Aortic smooth muscle cell (primary cell): ENCODE measurements around a stretch of chr13.

DNA sequence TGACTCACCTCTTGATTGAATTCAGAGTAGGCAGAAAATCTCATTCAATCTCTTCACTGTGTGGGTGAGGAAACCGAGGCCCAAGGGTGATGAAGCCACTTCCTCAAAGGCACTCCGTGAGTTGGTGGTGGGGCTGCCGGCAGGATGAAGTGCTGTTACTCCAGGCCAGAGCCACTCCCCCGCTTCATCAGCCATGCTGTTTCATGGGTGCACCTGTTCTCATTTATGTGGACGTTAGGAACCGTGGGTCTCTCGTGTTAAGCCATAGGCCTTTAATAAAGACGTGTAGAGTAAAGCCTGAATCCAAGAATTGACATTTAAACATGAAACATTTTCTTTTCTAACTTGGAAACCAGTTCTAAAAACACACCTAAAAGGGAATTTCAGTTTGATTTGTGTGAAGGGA, 13.3 kb downstream of the ING1 start:
- RRBS = no CpG with 5 or more reads among the region's 8 CpGs

GRCh38 chr13:110954877-110955613, 40.2 kb upstream of the ANKRD10 start:
- RRBS = no CpG with 5 or more reads among the region's 14 CpGs

DNA sequence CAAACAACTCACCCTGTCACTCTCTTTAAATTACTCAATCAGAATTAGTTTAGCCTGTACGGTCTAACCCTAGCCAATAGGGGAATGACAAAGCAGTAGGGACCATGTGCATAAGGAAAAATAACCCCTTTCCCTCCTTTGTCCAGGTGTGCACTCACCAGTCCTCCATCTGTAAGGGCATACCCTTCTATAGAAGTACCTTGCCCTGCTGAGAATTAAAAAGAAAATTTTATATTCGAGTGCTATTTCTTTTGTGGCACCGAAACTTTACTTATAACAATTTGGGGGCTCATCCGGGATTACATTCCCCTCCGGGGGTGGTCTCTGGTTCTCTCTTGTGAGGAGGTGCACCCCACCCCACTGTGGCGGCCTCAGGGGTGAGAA, 50.7 kb upstream of the ANKRD10 start:
- RRBS = no CpG with 5 or more reads among the region's 6 CpGs

GRCh38 chr13:111153065-111153806, 38.1 kb downstream of the ARHGEF7 start:
- RRBS = 1% methylated on average over 31 of the region's 66 CpGs

- RRBS = no CpG with 5 or more reads among the region's 6 CpGs
Measured at GRCh38 chr13:111184100-111184289, 68.9 kb downstream of the ARHGEF7 start.

GRCh38 chr13:111203620-111204388, 88.7 kb downstream of the ARHGEF7 start:
- RRBS = no CpG with 5 or more reads among the region's 11 CpGs

GRCh38 chr13:111232346-111232796, 88.1 kb upstream of the TEX29 start:
- RRBS = no CpG with 5 or more reads among the region's 7 CpGs

- RRBS = no CpG with 5 or more reads among the region's 15 CpGs
Measured at GRCh38 chr13:111278022-111278782, 42.2 kb upstream of the TEX29 start.

DNA sequence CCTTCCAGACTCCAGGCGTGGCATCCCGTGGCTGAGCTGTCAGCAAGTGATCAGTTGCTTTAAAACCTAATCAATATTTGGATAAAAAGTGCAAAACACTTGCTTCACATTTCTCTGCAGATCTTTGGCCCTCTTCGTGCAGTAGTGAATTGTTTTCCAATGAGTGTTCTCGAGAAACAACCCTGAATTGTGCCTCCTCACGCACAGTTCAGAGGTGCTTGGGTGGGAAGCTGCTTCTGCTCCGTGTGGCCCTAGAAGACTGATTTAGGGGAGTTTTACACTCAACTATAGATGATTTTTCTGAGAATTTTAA, 39.8 kb upstream of the TEX29 start:
- RRBS = no CpG with 5 or more reads among the region's 6 CpGs

- RRBS = no CpG with 5 or more reads among the region's 7 CpGs
Measured at GRCh38 chr13:111302501-111302700, 18.0 kb upstream of the TEX29 start.

DNA sequence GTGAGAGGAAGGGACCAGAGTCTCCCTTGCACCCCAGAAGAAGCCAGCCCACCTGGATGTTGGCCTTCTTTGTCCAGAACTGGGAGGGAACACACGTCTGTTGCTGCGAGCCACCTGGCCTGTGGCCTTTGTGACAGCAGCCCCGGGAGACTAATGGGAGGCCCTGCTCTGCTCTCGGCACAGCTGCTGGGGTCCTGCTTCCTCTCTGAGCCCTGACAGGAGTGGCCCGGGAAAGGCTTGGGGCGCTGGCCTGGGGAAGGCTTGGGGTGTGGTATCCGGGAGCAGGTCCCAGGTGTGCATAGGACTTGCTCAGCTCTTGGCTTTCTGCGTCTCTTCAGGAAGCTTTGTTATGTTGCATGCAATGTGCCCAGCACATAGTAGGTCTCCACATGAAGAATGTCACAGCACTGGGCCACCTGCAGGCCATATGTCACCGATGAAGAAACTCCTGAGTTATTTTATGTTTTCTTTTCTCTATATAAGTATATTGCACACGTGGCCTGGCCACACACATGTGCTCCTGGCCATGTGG, 162.9 kb downstream of the TEX29 start:
- RRBS = 27% methylated on average over 5 of the region's 10 CpGs

DNA sequence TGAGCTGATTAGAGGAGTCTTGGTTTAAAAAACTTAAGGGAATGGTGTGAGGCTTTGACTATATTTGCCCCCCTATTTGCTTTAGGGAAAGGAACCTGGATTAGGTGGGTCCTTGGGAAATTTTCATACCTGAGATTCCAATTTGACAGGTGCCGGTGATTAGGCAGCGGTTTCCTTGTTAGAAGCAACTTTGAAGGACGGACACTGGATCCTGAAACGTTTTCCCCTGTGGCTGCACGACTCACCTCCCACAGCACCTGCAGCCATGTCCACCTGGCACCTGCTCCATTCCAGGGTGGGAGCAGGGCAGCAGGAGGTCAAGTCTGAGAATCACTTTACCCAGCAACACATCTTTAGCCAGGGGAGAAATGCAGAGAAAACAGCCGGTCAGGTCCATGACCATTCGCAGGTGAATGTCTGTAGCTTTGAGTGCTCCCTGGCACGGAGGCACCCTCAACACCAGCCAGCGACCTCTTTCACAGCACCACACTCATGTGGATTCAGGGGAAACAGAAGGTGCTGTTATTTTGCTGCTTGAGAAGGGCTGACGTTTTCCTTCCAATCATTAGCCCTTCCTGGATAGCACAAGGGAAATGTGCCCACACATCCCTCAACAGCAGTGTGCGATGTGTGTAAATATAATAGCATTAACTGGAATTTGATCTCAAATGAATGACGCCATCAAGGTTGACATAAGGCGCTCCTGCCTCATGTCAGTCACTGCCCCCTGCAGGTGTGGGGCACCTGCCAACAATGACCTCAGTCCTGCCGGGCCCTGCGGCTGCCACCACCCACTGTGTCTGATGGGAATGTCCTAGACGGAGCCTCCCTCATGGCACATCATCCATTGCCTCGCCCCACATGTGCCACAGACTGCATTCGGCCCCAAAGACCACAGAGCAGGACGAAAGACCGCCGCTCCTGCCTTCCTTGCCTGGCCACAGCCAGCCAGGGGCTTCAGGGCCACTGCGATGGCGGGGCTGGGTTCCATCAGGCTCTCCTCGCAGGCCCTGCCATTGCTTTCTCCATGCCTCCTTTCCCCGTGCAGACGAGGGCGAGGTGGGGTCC, 146.3 kb downstream of the SOX1 start:
- RRBS = no CpG with 5 or more reads among the region's 27 CpGs

- RRBS = no CpG with 5 or more reads among the region's 17 CpGs
Measured at GRCh38 chr13:112229462-112229974, 146.6 kb upstream of the SPACA7 start.

DNA sequence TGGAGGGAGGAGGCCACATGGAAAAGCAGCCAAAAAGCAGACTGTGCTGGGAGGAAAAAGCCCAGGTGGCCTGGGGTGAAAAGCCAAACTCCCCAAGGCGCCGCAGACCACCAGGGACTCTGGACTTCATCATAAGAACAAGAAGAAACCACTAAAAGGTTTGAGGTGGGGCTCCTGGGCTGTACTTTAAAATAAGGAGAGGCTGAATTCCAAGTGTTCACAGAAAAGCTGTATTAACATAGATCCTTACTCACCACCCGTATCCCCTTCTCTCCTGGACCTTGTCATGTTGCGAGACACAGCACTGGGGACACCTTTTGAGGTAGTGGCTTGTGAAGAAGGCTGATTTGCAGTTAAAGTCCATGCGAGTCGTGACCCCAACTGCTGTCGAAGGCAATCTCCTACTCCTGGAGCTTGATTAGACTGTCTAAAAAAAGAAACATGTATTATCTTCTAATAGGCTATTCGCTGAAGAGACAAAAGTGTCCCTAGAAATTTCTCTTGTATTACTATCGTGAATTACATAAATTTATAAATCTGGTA, 32.1 kb downstream of the TUBGCP3 start:
- RRBS = no CpG with 5 or more reads among the region's 9 CpGs

DNA sequence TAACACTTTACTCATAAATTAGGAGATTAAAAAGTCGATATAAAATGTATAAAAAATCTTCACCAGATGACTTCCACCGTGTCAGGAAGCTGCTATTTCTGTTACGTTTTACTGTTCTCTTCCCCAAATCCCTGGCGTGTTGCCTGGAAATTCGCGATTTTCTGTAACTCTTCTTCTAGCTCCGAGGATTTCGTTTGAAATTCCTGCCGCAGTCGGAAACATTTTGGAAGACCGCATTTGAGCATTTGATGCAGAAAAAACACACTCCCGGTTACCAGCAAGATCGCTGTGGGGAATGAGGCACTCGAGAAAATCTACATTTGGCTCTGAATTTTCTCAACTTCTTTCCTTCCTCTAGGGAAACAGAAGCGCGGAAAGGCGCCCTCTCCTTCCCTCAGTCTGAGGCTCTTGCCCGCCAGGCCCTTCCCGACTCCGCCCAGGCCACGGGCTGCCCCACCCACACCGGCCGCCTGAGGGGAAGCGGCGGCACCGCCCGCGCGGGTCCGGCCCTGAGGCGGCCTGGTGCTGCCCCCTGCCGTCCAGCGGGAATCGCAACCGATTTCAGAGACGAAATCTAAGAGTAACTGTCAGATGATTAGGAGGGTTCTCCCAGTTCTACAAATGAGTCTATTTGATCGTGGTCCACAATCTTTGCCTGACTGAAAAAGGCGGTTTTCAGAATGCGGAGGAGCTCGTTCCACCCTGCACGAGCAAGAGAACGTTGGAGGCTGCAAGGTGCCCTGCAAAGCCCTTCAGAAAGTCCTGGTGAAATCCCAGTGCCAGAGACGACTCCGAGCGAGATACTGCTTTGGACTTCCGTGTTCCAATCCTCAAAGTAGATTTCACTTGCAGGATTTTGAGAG, 18.3 kb upstream of the TUBGCP3 start:
- RRBS = 2% methylated on average over 9 of the region's 46 CpGs

GRCh38 chr13:112853989-112854659, 114.9 kb upstream of the MCF2L start:
- RRBS = no CpG with 5 or more reads among the region's 30 CpGs

DNA sequence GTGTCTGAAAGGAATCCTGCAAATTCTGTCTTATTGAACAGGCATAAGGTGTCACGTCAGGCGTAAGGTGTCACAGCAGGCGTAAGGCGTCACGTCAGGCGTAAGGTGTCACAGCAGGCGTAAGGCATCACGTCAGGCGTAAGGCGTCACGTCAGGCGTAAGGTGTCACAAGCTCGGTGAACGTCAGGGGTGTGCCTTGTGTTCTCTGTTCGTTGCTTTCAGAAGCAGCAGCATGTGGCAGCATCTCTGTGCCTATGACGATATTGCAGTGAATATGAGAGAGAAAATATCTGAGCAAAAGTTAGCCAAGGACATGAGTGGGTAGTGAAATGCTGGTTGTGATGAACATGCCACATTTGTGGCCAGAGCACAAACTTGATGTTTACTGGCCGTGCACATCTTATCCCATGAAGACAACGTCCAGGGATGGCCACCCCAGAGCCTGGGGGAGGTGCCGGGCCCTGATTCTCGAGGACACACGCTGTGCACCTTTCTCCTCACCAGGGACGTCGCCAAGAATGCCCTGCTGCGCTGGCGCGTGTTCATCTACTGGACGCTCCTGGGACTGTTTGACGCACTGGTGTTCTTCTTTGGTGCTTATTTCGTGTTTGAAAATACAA, 107.0 kb upstream of the MCF2L start:
- RRBS = no CpG with 5 or more reads among the region's 29 CpGs

DNA sequence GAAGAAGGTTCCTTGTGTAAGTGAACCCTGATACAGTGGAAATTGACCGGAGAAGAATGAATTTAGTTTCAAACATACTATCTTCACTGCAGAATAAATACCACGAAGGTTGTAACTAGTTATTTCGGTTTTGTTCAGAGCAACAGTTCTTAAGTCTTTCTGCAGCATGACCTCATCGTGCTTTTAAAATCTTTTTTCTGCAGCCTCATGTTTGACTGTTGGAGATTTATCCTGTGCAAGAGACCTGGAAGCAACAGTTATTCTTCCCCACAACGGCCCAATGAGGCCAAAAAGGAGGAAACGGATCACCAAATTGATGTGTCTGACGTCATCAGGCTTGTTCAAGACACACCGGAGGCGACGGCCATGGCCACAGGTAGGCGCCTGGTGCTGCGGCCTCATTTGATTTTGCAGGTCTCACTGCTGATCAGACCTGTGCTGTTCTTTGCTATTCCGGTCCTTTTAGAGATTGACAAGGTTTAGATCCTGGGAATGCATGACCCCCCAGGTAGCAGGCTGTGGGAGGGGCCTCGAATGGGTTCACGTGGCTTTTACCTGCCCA, 66.9 kb upstream of the MCF2L start:
- RRBS = 50% methylated on average over 5 of the region's 15 CpGs

- RRBS = 74% methylated on average over 7 of the region's 45 CpGs
Measured at GRCh38 chr13:112993928-112994703, 25.1 kb downstream of the MCF2L start.

GRCh38 chr13:112997442-112998005, 28.5 kb downstream of the MCF2L start:
- RRBS = 59% methylated on average over 3 of the region's 18 CpGs